Sigmoid colon (tissue), 4 donors: ENCODE measurements around a stretch of chr3.

DNA sequence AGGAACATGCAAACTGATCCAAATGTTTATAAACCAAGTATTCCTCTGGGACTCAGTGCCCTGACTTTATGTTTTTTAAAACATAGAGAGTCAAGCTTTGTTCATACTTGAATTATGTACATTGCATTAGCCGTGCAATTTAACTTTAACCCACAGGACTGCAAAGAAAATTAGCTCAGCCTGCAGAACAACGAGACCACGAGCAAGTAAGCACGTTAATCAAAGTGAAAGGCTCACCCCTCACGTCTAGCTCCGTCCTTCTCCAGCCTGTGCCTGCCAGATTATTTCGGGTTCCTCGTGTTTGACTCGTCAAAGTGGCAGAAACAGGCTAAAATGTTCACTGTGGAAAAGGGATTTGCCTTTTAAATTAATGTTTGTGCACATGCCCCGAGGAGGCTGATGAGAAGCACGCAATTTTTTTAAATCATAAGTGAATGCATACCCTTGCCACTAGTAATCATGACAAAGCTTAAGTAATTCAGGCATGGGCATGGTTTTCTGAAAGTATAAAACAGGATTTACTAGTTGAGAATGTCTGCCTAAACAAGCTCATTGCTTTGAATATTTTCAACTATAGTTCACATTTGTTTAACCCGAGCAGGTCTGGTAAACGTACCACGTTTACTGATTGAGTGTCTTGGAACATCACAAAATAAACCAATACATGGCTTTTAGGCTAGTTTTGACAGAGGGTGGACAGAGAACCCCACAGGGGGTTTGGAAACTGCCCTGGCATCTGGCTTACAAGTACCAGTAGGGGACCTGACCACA, 15.4 kb downstream of the ZBTB38 start:
- PRO-cap: no peak
- RAMPAGE, long total RNA, 4 experiments: no peak in any of the 4 experiments

DNA sequence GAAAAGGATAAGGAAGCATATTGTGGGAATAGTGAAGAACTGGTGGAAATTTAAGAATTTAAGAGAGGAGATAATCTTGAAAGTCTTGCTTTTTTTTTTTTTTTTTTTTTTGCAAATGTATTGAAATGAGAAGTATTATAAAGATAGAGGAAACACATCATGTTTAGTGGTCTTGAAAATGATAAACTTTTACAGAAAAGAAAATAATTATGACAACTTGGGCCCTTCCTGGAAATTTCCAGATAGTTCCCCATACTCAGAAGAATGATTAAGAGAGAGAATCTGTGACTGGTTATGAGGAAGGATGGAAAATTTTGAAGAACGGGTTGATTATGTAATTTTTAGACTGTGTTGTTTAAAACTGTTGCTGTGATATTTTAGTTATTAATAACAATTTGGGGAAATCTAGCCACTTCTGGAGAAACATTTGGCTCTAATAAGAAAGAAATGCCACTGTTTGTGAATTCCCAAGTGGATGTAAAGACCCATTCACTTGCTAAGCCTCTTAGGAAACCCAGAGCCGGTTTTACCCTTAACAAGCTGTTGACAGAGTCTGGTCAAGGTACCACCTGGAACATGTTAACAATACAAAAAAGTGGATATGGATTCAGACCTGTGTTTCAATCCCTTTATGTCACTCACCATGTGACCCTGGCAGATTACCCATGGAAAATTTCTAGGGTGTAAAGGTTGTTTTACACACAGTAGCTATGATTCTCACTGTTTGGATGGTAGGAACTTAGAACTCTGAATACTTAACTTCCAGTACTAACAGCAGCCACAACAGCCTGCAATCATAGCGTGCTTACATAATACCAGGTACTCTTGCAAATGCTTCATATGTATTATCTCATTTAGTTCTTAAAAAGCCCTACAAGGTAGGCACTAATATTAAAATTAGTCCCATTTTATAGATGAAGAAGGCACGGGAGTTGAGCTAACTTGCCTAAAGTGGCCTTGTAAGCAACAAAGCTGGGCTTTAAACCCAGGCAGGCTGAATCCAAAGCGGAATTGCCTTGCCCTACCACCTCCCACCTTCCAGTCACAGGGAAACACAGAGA, 31.9 kb downstream of the ZBTB38 start:
- PRO-cap: no peak
- RAMPAGE, long total RNA, 4 experiments: no peak in any of the 4 experiments

DNA sequence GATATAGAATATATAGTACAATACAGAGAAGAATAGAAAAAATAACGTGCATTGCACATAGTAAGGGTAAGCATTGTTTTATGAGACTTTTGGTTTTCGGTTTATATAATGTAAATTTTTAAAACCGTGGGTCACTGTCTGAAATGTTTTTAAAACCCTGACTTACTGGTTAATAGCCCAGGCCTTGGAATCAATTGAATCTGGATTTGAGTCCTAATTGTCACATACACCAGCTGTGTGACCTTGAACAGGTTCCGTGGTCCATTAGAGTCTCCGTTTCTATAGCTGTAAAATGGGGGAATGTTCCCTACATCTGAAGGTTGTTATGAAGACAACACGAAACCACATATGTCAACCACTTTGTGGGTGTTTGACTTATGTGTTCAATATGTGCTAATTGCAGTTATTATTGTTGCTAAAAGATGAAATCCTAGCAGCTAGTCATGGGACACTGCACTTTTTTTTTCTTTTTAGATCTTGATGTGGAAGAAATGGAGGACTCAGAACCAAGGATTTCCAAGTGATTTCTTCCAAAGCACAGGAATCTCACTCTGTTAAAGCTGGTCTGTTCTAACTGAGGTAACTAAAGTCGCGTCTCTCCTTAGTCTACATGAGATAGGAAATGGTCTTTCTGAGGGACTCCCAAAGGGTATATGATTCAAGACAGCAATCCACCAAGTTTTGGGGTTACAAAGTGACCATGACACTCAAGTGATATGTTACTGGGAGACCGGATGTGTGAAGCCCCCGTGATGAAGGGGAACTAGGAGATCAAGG, 35.3 kb downstream of the ZBTB38 start:
- PRO-cap: no peak
- RAMPAGE, long total RNA, 4 experiments: no peak in any of the 4 experiments

GRCh38 chr3:141411217-141411980, 43.1 kb downstream of the ZBTB38 start:
- PRO-cap: no peak
- RAMPAGE, long total RNA, 4 experiments: no peak in any of the 4 experiments

DNA sequence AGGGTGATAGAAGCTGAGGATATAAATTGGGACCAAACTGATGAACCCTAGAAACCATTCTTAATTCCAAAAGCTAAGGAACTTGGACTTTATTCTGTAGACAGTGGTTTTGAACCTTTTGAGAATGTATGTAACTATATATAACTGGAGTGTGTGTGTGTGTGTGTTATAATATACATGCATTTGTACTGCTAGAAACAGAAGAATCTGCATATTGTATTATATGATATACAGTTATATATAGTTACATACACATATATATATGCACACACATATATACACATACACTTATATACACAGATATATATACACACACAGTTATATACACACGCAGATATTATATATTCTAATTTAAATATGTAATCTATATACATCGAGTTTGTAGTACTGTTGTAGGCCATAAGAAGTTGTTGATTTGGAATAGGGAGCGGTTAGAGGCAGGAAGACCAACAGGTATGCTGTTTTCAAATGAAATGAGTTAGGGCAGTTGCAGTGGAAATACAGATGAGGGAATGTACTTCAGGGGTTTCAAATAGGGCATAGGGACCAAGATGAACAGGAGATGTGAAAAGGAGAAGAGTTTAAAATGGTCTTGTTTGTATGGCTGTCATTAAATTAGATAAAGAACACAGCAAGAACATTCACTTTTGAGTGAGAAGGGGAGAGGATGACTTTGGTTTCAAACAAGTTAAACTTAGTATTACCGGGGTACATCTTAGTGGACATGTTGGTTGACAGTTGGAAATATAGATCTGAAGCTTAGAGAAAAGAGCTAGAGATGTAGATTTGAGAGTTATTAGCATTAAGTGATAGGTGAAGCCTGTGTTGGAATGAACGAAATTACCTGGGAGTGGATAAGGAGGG, 33.8 kb downstream of the RASA2 start:
- PRO-cap: no peak
- RAMPAGE, long total RNA, 4 experiments: no peak in any of the 4 experiments

GRCh38 chr3:141529592-141530115, 42.8 kb downstream of the RASA2 start:
- PRO-cap: no peak
- RAMPAGE, long total RNA, 4 experiments: no peak in any of the 4 experiments

DNA sequence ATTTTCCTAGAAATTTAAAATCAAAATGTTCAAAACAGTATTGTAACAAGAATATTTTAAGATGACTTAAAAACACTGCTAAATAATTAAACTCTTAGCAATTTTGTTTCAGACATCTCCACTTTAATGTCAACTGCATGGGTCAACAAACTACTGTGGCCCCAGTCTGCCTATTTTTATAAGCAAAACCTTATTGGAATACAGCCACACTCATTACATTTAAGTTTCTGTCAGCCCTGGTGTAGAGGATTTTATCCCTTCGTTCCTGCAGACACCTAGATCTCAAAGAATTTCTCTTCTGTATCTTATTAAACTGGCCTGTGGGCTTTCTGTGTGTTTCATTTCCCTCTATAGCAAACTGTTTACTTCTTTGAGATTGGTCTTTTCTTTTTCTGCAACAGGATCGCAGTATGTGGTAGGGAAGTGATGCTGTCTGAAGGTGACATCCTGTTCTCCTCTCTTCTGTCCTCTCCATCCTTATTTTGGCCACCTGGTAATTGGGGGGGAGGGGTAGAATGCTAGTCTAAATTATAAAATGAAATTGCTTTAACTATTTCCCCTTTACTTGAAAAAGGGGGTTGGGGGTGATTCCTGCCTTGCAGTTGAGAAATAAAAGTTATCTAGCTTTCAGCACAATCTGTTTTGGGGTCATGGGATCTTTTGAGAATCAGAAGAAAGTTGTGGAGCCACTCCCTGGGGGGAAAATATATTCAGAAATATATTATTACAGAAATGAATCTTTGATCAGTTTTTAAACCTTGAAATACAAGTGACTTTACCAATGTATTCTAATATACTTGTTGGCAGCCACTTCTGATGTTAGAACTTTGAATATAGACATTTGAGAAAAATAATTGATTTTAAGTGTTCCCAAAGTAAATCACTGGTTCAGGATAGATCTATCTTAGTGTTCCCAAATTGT, 25.6 kb downstream of the ATP1B3 start:
- PRO-cap: no peak
- RAMPAGE, long total RNA, 4 experiments: no peak in any of the 4 experiments

DNA sequence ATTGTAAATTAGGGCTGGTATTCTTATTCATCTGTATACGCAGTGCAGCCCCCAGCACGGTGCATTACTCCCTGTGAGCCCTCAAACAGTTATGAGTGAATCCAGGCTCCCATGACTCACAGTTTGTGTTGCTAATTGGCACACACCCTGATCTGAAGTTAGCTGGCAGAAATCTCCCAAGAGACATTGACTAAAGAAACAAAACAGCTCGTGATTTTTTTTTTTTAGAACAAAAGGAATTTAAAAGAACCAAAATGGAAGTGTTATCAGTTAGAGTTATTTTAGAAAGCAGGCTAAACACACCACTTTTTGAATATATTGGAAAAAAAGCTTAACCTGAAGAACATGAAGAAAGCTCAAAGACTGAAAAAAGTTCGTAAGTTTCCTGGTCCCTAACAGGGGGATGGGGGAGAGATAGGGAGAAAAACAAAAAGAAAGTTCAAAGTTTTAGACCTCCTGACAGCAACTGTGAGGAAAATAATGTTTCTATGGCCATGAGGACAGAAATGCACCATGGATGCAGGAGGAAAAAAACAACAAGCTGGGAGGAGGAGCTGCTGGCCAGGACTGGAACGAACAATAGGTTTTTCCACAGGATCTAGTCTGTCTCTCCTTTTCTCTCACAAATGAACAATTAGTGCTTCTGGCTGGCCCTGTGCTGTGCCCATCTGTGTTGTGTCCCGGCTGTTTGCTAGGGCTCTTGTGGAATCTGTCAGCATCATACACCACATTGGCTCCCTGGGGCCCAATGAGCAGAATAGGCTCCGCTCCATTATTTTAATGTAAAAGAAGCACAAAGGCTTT, 15.4 kb downstream of the GK5 start:
- PRO-cap: no peak
- RAMPAGE, long total RNA, 4 experiments: no peak in any of the 4 experiments

GRCh38 chr3:142602016-142602595, 5.9 kb downstream of the PLS1 start:
- PRO-cap: no peak
- RAMPAGE, long total RNA, 4 experiments: no peak in any of the 4 experiments

- PRO-cap: no peak
- RAMPAGE, long total RNA, 4 experiments: start-site peak on the plus strand in 1 of 4 experiments, at chr3:142739606-142740059 at its widest, 6 to 12 reads per replicate
Measured at GRCh38 chr3:142739307-142740149, 15.7 kb downstream of the TRPC1 start.

DNA sequence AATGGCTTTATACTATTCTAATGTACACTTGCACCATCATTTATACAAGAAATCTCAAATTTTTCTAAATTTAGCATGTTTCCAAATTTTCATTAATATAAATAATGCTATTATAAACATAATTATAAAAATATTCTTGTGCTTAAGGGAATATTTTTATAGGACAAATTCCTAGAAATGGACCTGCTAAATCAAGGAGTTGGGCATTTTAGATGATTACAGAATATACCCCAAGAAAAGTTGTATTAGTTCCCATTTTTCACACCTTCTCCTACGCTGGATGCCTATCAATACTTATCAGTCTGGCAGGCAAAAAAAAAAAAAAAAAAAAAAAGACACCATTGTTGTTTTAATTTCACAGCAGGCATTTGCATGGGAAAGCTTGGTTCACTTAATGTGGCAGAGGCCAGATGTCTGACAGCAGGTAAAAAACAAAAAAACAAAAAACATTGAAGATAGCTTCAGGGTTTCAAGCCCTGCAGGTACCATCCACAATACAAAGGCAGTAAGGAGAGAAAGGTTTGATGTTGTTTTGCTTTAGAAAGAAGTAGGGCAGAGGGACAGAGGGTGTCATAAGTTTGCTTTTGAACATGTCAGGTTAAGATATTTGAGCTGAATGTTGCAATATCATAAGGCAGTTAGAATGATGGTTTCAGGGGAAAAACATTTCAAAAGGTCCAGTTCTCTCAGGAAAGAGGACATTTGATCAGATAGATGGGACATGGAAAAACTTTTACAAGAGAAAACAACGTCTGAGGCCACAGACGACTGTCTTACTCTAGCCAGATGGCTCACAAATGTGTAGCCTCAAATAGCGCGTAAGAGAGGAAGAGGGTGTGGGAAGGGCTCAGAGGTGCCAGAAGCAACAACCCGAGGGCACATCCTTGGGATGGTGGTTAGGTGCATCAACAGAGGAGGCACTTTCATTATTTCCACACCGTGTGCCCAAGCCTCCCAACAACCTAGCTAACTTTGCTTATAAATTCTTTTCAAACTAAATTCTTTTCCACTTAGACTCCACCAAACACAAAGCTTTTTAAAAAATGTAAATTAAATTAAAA, 25.8 kb downstream of the PCOLCE2 start:
- PRO-cap: no peak
- RAMPAGE, long total RNA, 4 experiments: no peak in any of the 4 experiments

- PRO-cap: no peak
- RAMPAGE, long total RNA, 4 experiments: no peak in any of the 4 experiments
Measured at GRCh38 chr3:142941457-142942276, 21.8 kb downstream of the PAQR9 start.

GRCh38 chr3:143028199-143028637, 26.8 kb downstream of the U2SURP start:
- PRO-cap: no peak
- RAMPAGE, long total RNA, 4 experiments: no peak in any of the 4 experiments

- PRO-cap: no peak
- RAMPAGE, long total RNA, 4 experiments: no peak in any of the 4 experiments
Measured at GRCh38 chr3:143066112-143066680, 53.4 kb upstream of the CHST2 start.

- PRO-cap: no peak
- RAMPAGE, long total RNA, 4 experiments: no peak in any of the 4 experiments
Measured at GRCh38 chr3:143172523-143173157, 53.1 kb downstream of the CHST2 start.

DNA sequence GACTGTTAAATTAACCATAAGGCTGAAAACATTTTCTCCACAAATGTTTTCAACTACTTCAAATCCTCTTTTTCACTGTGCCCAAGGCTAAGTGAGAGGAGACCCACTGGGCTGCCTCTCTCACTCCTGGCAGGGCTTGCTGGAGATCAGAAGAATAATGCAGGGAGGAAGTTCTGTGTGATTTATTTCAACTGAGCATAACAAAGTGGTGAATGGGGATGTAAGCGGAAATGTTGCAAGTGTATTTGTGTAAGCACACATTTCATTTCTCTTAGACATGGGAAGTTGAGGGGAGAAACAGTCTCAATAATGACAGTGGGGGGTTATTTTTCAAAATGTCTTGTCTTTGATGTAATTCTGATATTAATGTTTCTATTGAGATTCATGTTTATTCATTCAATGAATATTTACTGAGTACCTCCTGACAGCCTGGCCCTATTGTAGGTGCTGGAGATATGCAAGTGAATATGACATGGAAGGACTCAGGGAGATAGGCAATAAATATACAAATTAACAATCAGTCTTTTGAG, 247.4 kb downstream of the SLC9A9 start:
- PRO-cap: no peak
- RAMPAGE, long total RNA, 4 experiments: no peak in any of the 4 experiments

DNA sequence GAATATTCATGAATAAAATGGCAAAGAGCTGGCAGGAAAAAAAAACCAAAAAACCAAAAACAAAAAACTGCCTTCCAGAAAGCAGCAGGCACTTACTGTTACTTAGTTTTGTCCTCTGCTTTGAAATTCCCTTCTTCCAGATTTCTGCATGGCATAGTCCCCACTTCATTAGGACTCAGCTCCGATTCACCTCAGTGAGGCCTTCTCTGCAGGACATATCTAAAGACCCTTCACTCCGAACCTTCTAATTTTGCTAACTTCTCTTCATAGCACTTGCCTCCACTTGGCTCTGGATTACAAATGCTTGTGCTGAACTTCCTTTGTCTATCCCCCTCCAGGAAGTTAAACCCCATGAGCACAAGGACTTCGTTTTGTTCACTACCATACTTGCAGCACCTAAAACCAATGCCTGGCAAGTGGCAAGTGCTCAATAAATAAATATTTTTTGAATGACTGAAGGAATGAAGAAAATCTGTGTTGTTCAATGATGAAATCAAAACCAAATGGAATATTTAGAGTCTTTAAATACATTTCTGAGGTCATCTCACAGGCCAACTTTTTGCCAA, 23.9 kb downstream of the SLC9A9 start:
- PRO-cap: no peak
- RAMPAGE, long total RNA, 4 experiments: no peak in any of the 4 experiments

DNA sequence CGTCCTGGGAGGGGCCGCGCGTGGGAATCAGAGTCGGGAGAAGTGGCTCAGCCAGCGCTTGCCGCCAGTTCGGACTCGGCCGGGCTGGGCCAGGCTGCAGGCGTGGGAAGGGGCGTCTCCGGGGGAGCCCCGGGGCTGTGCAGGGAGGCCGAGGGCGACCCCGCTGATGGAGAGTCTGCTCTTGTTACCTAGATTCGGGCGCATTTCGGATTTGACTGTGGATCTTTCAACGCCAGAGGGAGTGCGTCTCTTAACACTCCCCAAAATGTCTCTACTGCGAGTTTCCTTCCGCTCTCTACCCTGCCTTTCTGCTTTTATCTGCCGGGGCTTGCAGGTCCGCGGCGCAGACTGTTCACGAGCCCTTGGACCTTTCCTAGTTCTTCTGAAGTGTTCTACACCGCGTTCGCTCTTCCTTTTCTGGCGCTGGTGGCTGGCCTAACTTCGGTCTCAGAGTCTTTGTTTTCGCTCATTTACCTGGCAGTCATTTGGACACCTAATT, 1.4 kb downstream of the DIPK2A start:
- PRO-cap: unidirectional peak, plus-strand start at position 67 of the sequence
- RAMPAGE, long total RNA, 4 experiments: no peak in any of the 4 experiments

DNA sequence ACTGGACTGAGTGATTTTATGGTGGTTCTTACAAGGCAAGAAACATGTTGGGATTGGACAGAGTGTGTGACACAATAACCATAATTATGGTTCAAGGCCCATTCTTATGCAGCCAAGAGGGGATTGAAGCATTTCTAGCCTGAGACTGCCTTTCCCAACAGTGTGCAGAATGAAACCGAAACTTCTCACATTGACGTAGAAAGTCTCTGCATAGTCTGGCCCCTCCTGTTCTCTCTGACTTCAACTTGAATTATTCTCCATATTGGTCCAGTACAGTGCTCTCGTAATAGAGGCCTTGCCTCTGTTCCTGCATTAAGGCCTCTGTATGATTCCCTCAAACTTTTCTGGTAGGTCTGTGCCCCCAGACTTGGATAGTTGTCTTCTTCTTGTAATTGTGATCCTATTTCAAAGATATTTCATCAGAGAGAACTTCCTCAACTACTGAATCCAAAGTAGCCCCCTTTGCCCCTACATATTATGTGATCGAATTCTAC, 138.4 kb downstream of the DIPK2A start:
- PRO-cap: no peak
- RAMPAGE, long total RNA, 4 experiments: no peak in any of the 4 experiments

- PRO-cap: no peak
- RAMPAGE, long total RNA, 4 experiments: no peak in any of the 4 experiments
Measured at GRCh38 chr3:146156129-146157372, 4.4 kb downstream of the PLOD2 start.